Karpas-422 (cell line): ENCODE measurements around a stretch of chr14.

- PRO-cap = no peak
- RAMPAGE, long total RNA = no peak
Measured at GRCh38 chr14:61638437-61638764, 56.9 kb upstream of the HIF1A start.

DNA sequence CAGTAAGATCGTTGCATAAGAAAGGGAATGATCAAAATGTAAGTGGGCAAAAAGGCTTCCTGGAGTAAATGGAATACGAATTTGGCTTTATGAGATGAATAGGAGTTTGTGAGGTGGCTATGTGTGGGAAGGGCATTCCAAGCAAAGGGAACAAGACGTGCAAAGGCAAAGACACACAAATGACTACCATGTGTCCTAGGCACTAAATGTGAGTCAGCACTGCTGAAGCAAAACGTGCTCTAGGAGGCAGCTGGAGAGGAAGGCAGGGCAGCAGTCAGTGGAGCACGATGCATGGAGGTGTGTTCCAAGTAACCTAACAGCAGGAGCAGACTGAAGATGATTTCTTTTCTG lies 53.0 kb upstream of the HIF1A start:
- PRO-cap = no peak
- RAMPAGE, long total RNA = no peak

GRCh38 chr14:61698492-61699620 lies 3.5 kb downstream of the HIF1A start:
- PRO-cap = no peak
- RAMPAGE, long total RNA = no peak

DNA sequence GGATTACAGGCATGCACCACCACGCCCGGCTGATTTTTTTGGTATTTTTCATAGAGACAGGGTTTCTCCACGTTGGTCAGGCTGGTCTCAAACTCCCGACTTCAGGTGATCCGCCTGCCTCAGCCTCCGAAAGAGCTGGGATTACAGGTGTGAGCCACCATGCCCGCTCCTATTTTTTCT lies 20.8 kb upstream of the SNAPC1 start:
- PRO-cap = no peak
- RAMPAGE, long total RNA = no peak

DNA sequence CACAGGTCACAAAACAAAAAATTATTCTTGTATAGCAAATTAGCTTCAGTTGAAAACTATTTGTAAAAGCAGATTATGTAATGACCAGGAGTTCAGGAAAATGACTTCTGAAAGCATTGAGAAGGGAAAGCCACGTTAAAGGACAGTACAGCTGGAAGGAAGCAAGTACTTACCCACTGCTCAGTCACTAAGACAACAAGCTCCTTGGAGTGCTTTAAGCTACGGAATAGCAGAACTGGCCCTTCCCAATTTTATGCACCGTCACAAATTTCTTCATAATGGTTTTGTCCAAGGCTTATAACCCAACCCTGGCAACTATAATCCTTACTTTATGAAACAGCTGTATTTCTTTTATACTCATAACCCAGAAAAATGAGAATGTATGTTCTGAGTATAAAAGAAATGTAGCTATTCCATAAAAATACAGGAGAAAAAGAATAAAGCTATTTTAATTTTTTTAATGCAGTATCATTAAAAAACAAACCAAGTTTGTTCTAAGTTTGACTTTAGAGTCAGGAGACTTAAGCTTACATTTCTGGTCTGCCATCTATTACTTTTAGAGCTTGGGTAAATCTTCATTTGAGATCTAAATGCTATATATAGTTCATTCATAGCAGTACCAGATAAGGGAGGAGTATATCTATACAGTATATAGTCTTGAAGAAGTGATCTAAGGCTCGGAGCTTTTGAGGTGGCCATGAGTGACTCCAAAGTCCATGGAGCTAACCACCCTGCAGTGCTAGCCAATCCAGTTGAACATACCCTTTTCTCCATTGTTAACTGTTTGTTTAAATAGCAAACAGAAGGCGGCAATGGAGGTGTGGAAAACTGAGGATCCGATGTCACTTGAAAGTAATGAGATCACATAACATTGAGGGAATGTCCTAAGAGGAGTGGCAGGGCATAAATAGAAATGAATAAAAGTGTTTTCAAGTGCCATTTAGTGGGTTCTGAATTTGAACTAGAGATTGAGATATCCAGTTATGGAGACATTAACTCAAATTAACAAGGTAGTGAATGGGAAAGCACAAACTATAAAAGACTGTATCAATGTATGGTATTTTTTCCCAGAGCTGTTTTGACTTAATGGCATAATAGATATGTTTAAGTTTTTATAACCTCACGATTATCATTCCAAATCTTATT lies 12.6 kb upstream of the SNAPC1 start:
- PRO-cap = no peak
- RAMPAGE, long total RNA = no peak

DNA sequence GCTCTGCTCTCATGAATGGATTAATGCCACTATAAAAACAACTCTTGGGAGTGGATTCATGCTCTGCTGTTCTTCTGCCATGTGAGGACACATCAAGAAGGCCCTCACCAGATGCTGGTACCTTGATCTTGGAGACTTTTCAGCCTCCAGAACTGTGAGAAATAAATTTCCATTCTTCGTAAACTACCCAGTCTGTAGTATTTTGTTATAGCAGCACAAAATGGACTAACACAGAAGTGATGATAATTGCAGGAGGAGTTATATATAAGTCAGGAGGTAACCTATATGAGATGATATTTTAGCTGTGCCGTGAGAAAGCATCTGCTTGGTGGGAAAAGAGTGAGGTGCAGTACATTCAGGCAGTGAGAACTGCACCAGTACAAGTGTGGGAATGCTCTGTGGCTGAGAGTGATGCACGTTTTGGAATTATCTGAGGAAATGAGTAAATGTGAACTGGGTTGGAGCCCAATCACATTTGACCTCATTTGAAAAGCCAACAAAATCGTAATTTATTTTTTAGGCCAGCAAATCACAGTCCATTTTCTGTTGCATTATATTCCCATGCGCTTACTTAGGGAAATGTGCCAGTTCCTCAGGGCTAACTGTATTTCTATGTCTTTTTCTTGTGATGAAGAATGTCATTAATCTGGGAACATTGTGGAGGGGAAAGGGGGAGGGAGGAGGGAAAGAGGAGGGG lies 26.9 kb downstream of the SYT16 start:
- PRO-cap = no peak
- RAMPAGE, long total RNA = no peak

DNA sequence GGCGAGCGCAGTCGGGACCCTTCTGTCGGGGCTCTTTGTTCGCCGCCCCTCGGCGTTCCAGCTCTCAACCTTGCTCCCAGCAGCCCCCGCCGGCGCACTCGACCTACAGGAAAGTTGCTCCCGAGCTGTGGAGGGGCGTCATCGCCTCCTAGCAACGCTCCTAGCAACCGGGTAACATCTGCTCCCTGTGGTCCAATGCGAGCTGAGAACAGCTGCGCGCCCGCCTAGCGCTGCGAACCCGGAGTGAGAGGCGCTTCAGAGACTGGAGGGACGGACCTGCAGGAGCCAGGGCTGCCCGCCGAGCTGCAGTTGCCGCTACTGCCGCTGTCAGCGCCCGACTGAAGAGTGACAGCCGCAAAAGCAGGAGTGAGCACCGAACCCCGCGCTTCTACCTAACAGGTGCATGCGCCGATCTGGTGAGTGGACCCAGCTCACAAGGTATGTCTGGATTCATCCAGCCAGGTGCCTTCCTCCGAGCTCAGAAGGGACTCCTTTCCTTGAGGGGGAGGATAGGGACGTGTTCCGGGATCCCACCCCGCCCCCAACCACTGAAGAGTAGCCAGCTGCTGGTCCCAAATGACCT lies 304.7 kb downstream of the SYT16 start:
- PRO-cap = no peak
- RAMPAGE, long total RNA = no peak

GRCh38 chr14:63427939-63428524 lies 109.3 kb upstream of the GPHB5 start:
- PRO-cap = no peak
- RAMPAGE, long total RNA = no peak

- PRO-cap = no peak
- RAMPAGE, long total RNA = no peak
Measured at GRCh38 chr14:63523226-63524145, 19.7 kb downstream of the PPP2R5E start.

- PRO-cap = bidirectional peak, plus-strand start at chr14:63543665, minus-strand start at chr14:63543298
- RAMPAGE, long total RNA = no peak
Measured at GRCh38 chr14:63543542-63544134, 461 bp upstream of the PPP2R5E start.

- PRO-cap = no peak
- RAMPAGE, long total RNA = no peak
Measured at GRCh38 chr14:63563523-63564030, 20.4 kb upstream of the PPP2R5E start.

DNA sequence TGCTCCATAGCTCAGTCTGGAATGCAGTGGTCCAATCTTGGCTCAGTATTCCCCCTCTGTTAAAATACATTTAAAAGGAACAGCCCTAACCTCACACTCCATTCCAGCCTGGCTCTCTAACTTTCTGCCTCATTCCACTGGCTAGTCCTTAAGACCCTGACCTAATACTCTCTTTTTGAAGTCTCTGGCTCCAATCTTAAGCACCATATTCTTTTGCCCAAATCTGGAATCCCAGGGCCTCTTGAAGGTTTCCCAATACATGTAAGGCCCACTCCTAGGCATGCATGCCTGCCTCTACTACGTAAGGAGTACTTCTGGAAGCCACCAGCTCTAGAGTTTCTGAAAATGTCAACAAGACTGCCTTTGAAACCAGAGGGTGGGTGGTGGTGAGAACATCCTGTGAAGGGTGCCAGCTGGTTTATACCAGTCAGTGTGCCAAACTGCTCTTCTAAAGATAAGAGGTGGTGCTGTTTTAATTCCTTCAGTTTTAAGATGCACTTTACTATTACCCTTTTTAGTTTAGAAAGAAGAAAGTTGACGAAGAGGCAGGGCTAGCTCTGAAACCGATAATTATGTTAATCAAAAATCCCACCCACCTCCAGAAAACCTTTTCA lies 8.6 kb upstream of the WDR89 start:
- PRO-cap = no peak
- RAMPAGE, long total RNA = no peak

DNA sequence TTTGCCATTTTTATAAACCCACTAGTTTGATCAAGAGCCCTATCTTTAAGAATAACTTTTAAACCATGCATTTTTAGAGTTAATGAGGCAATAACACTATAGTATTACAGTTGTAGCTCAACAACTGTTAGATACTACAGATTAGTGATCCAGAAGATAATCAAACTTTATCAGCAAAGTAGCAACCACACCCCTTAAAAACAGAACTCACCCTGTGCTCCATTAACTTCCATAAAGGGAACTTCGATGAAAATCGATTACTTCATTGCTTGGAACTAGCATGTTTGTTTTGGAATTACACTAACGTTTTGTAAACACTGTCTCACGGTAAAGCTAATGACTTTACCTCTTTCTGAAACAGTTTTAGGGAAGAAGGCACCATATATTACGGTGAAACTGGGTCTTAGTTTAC lies 1.4 kb downstream of the SGPP1 start:
- PRO-cap = no peak
- RAMPAGE, long total RNA = no peak

DNA sequence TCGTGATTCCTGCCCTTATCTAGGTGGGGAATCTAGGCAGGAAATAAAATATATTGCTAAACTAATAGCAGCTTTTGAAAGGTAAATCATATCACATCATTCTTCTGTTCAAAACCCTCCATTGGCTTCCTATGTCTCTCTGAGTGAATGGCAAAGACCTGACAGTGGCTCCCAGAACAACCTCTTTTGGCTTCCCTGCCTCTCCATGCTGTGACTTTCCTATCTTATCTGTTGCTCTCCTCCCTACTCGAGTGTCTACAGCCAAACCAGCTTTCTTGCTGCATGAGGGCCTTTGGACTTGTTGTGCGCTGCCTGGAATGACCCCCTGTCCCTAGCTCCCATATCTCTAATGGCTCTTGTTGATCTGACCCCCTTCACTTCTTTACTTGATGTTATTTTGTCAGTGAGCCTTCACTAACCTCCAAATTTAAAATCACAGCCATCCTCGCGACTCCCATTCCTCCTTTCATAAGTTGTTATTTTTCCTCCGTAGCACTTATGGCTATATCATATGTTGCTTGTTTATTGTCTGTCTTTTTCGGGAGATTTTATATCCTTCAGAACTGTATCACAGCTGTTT lies 2.5 kb downstream of the SYNE2 start:
- PRO-cap = no peak
- RAMPAGE, long total RNA = no peak

DNA sequence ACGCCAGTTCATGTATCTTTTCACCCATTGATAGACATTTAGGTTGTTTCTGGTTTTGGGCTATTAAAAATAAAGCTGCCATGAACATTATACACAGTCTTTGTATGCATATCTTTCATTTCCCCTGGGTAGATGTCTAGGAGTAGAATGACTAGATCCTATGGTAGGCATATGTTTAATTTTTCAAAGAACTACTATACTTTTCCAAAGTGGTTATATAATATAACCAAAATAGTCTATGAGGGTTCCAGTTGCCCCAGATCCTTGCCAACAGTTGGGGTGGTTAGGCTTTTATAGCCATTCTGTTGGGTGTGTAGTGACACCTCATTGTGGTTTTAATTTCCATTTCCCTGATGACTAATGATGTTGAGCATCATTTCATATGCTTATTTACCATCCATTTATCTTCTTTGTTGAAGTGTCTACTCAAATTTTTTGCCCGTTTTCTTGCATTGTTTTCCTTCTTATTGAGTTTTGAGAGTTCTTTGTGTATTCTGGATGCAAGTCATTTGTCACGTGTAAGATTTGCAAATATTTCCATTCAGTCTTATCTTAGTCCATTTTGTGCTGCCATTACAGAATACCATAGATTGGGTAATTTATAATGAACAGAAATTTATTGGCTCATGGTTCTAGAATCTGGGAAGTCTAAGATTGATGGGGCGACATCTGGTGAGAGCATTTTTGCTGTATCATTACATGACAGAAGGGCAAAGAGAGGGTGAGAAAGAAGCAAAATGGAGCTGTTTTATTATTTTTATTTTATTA lies 4.7 kb downstream of the SYNE2 start:
- PRO-cap = no peak
- RAMPAGE, long total RNA = no peak

DNA sequence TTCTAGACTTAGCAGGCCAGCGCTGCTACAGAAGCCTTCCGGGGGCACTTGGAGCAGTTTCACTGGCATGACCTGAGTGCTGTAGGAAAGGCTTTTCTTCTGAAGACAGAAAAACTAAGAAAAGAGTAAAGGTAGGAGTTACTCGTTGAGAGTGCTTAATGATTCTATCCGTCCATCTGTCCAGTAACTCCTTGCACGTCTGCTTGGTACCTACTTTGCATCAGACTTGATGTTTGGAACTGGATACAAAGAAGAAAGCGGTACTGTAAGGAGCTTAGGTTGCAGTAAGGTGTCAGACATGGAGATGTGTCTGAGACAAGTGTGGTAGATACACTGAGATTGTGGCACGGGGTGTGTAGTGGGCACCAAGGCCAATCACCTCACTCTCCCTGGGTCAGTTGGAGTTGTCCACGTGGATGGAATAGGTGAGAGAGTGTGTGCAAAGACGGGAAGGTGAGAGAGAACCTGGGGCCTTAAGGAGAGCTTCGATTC lies 31.4 kb downstream of the SYNE2 start:
- PRO-cap = no peak
- RAMPAGE, long total RNA = no peak

- PRO-cap = no peak
- RAMPAGE, long total RNA = no peak
Measured at GRCh38 chr14:63918972-63919772, 66.4 kb downstream of the SYNE2 start.

DNA sequence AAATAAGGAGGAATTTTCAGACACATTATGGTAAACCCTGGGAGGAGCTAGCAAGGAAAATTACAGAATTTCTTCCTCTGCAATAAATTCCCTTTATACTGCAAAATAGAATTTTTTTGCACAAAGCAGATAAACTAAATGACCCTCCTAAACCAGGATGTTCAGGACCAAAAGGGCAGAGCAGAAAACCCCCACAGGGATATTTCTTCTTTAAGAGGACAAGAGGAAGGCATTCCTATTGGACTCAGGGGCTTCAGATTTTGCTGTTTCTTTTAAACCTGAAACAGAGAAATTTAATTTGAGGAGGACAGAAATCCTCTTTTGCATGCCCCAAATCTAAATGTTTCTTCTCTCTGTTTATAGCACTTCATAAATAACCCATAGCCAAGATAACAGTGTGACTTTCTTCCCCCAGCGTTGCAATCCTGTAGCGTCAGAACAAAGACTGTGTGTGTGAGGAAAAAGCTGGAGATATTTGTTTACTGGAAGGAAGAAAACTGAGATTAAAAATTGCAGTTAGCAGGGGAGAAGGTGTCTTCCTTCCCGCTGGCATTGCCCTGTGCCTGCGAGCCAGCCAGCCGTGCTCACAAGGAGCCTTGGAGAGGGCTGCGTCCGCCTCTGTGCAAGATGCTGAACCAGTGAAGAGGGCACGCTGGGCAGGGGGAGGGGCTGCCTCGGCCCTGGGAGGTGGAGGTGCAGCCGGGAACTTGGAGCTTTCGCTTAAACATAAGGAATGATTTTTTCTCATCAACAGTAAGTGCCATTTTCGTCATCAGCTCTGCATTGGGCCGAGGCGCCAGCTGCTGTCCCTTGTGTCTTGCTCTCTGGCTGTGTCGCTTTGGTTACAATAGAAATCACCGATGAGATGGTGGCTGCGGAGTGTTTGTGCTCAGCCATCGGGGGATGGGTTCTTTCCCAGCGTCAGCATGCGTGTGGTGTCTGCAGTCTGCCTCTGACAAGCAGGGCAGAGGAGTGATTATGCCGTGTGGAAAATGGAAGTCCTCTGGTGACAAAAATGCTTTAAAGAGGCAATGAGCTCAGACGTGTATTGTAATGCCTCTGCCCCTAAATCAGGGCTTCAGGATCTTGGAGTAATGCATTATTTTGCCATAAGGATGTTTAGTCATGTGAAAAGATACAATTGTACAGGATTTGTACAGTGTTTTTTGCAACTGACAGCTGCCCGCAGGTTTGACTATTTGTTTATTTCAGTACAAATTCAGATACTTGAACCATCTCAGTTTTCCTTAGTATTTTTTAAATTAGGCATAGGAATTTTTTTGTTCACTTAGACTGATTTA lies 97.4 kb downstream of the ESR2 start:
- PRO-cap = no peak
- RAMPAGE, long total RNA = no peak

DNA sequence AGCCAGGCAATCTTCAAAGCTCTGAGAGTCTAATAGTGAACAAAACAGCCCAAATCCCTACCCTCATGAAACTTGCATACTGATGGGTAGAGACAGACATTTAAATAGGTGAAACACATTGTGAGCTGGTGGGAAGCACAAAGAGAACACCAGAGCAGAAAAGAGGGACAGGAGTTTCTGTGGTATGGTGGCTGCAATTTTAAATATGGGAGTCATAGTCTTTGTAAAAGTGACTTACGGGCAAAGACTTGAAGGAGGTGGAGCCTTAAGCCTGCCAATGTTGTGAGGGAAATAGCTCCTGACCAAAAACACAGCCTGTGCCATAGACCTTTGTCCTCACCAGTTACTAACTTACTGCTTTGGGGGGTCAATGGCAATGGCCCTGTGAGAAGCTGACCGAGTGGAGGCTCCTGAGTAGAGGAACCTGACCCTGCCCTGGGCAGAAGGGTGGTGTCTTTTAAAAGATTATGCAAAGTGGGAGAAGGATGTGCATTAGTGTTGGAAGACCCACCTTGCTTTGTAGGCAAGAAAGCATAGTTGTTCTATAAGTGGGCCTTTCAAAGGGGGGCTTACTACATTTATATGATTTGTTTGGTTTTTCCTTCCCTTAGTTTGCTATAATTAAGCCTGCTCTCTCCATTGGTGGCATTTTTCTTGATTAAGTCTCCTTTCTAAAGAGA lies 3.8 kb downstream of the MTHFD1 start:
- PRO-cap = no peak
- RAMPAGE, long total RNA = no peak

- PRO-cap = no peak
- RAMPAGE, long total RNA = no peak
Measured at GRCh38 chr14:64401688-64402074, 13.5 kb downstream of the MTHFD1 start.